ENCODE data around the gene ARL8B.

DNA sequence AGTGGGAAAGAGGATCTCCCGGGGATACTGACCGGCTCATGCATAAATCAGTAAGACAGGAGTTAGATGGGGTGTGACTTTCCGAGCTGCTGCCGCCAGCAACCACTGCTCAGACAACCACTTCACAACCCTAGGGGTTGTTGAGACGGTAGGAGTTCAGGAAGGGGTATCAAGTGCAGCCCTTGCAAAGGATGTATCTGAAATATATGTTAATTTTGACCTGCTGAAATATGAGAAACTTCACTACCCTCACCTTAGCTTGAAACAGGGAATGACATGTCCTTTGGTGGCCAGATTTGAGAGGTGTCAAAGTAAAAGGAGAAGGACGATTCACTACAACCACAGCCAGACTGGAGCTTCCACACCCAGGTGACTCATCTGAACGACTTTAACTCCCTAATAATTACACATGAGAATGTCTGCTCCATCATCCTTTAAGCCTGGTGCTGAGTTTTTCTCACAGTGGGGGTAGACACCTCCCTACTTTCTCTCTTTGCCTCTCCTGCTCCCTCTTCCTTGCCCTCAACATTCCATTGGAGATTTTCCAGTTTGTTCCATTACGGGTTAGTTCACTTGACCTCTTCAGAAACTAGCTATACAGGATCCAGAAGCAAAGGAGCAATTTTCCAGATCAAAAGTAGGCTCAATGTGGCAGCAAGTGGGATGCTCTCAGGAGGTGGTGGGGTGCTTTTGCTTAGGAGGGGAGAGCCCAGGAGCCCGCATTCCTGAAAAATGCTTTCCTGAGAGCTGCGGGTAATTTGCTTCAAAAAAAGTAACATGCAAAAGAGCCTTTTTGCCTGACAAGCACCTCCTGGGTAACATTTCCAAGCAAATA lies 154.3 kb upstream of the BHLHE40 start:
- PRO-cap: no peak

DNA sequence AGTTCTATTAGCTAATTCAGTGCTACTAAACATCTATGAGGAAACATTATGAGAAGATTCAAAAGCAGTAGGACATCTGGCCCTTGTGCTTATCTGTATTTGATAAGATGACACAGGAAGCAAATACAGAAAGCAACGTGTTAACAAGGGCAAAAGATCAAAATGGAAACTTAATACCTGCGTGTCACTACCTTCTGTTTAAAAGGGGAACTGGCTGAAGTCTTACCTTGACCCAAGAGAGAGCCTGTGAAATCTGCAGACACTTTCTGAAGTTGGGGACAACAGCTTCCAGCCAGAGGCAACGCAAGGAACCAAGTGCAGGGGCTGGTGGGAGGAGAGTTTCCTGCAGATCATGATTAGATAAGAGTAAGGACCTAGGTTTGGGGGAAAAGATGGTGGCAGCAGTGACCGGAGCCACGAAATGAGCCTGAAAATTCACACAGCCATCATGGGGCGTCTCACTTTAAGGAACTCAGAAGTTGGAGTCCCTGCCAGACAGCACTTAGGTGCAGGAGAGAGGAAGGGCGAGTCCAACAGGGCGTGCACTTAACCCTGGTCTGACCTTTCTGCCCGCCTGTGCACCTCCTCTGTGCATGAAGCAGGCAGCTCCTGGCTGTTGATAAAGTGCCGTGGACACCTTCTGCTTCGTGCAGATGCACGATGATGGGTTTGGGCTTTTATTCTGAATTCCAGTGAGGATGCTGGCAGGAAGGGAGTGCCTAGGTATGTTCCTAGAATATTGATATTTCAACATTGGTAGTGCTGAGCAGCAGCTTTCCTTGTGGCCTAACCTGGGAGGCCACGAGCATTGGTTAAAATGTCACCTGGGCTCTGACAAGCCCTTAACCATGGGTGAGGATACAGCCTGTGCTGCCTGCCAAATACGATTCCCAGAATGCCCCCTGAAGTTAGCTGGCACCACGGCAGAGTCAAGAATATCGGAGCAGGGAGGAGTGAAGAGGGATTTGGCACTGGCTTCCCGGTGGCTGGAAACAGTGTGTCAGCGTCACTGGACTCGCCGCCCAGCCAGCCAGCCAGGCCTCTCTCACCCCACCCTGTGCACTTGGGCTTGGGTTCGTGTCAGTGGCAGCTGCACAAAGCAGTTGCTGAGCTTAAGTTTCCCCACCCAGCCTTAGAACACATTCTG lies 153.3 kb upstream of the BHLHE40 start:
- PRO-cap: unidirectional peak, minus-strand start at position 481 of the sequence; unidirectional peak, minus-strand start at position 649 of the sequence; unidirectional peak, plus-strand start at position 1,062 of the sequence

- PRO-cap: no peak
Observed at GRCh38 chr3:4829399-4829878, 149.8 kb upstream of the BHLHE40 start.

- PRO-cap: no peak
Observed at GRCh38 chr3:4849969-4851380, 128.8 kb upstream of the BHLHE40 start.

DNA sequence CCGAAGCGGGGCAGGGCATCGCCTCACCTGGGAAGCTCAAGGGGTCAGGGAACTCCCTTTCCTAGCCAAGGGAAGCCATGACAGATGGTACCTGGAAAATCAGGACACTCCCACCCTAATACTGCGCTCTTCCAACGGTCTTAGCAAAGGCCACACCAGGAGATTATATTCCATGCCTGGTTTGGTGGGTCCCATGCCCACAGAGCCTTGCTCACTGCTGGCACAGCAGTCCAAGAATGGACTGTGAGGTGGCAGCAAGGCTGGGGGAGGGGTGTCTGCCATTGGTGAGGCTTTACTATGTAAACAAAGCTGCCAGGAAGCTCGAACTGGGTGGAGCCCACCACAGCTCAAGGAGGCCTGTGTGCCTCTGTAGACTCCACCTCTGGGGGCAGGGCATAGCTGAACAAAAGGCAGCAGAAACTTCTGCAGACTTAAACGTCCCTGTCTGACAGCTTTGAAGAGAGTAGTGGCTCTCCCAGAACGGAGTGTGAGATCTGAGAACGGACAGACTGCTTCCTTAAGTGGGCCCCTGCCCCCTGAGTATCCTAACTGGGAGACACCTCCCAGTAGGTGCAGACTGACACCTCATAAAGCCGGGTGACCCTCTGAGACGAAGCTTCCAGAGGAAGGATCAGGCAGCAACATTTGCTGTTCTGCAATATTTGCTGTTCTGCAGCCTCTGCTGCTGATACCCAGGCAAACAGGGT lies 13.2 kb upstream of the BHLHE40 start:
- PRO-cap: no peak

DNA sequence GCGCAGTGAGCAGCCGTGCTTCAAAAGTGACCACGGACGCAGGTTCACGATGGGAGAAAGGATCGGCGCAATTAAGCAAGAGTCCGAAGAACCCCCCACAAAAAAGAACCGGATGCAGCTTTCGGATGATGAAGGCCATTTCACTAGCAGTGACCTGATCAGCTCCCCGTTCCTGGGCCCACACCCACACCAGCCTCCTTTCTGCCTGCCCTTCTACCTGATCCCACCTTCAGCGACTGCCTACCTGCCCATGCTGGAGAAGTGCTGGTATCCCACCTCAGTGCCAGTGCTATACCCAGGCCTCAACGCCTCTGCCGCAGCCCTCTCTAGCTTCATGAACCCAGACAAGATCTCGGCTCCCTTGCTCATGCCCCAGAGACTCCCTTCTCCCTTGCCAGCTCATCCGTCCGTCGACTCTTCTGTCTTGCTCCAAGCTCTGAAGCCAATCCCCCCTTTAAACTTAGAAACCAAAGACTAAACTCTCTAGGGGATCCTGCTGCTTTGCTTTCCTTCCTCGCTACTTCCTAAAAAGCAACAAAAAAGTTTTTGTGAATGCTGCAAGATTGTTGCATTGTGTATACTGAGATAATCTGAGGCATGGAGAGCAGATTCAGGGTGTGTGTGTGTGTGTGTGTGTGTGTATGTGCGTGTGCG lies 4.1 kb downstream of the BHLHE40 start:
- PRO-cap: no peak

- PRO-cap: no peak
Observed at GRCh38 chr3:4984602-4985025, 5.4 kb downstream of the BHLHE40 start.

- PRO-cap: no peak
Observed at GRCh38 chr3:5002568-5002847, 23.3 kb downstream of the BHLHE40 start.

DNA sequence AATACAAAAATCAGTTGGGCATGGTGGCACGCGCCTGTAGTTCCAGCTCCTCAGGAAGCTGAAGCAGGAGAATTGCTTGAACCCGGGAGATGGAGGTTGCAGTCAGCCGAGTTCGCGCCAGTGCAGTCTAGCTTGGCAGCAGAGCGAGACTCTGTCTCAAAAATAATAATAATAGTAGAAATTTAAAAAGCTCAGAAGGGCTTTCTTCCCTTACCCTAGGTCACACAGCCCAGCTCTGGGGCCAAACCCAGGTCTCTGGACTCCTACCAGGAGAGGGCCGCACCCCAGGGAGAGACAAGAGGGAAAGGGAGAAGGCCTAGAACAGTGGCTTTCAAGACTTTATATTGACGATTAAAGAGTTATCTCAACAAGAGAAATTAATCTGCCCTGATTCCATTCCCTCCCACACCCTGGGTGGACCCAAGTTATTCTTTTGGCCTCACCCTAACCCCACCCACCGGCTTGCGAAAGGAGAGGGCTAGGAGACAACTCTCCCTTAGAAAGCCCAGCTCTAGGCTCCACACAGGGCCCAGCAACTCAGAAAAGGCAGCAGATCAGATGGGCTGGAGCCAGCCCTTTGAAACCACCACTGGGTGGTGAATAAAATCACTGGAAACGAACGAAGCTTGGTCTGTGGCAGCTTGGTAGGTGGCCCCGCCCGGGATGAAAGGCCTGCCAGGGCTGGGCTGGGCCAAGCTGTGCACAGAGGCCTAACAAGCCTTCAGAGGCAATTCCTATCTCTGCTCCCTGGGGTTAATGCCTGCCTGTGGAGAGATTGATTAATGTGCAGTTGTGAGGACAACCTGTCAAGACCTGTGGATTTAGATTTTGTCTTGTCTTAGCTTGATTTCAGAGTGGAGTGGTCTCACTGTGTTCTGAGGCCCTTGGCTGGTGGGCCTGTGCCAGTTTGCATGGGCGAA lies 38.6 kb downstream of the BHLHE40 start:
- PRO-cap: no peak

GRCh38 chr3:5121871-5122739 lies at the start of gene ARL8B:
Gene ARL8B, plus strand, starts transcription at chr3:5122292.
- PRO-cap: unidirectional peak, plus-strand start at chr3:5122294

- PRO-cap: no peak
Observed at GRCh38 chr3:5126593-5126986, 4.5 kb downstream of the ARL8B start.

DNA sequence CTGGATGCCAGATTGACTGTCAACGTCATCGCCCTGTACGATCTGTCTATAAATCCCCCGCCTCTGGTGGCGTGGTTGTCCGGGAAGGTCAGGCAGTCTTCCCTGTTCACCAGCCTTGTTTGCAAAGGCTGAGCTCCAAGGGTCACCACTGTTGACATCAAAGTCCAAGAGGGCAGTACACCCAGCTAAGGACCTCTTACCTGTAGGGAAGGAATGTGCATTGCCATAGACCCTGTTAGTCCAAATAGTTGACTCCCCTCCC lies 1.4 kb downstream of the EDEM1 start:
- PRO-cap: unidirectional peak, minus-strand start at position 121 of the sequence

- PRO-cap: unidirectional peak, minus-strand start at chr3:5189267
Observed at GRCh38 chr3:5189220-5189527, 1.7 kb downstream of the EDEM1 start.

GRCh38 chr3:5202848-5203273 lies 15.4 kb downstream of the EDEM1 start:
- PRO-cap: no peak

DNA sequence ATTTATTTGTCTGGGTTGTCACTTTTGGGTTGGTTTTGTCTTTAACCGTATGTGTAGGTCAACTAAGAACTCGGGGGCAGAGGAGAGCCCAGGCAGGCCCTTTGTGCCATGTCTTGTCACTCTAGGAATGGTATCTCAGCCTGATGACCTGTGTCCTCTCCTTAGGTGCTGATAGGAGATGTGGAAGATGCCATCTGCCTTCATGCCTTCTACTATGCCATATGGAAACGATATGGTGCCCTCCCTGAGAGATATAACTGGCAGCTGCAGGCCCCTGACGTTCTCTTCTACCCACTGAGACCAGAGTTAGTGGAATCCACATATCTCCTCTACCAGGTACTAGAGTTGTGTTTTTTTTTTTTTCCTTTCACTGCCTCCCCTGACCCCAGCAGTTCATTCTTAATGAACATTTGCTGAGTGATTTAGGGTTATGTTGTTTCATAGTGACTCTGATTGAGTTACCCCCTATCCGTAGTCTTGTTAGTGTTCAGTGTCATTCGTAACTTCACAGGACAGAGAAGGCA lies 20.5 kb downstream of the EDEM1 start:
- PRO-cap: no peak

- PRO-cap: no peak
Observed at GRCh38 chr3:5216264-5217366, 29.1 kb downstream of the EDEM1 start.

DNA sequence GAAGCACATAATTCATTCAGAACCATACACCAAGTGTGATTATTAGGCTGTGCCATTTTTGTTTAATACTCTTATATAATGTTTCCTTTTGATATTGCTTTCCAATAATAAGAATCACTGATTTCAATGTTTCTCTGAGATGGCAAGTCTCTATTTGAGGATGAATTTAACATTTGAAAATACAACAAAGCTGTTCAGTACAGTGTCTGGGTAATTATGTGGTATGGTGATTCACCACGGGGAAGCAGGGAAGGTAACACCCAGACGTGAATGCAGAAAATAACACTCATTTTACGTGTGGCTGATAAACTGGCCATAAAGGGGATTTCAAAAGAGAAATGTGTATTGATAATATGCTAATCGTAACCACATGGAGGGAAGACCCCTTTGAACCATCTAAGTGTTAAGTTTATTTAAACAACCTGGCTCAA lies 344.6 kb downstream of the GRM7 start:
- PRO-cap: no peak

DNA sequence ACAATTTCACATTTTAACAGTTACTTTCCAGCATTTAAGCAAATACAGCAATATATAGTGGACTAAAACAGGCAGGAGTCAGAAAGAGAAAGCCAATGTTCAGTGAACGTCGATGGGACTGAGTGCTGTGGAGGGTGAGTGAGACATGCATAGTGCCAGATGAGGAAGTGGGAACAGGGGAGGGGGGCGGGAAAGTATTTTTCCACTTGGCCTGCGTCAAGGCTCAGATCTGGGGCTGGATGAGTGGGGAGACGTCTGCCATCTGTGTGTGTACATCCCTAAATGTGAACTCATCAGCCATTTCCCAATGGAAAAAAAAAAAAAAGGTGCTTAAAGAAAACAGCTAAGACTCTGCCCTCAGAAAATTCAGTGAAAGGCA lies 19.2 kb upstream of the RAD18 start:
- PRO-cap: no peak

GRCh38 chr3:9100696-9101075 lies 137.4 kb upstream of the RAD18 start:
- PRO-cap: no peak

DNA sequence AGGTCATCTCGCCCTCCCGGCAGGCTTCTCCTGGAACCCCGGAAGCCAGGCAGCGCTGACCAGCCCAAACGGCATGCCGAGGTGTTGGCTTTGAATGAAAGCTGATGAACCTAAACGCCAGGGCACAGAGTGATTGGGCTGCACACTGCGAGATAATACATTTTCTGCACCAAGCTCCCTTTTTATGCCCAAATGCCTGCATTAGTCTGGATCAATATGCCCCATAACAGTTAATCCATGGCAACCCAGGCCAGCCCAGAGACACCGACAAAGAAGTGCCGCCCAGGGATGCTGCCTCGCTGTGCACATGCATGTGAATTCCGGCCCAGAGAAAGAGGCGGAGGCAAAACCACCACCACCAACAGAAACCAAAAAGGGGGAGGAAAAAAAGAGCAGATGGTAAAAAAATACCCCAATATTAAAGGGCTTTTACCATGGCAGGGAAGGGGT lies 1.3 kb downstream of the SRGAP3 start:
- PRO-cap: no peak

Measured in Metastatic Lung Carcinoma in the Adrenal Gland (tissue), 1 donor.